Measurements from ENCODE around the gene TPCN1.

GRCh38 chr12:111813433-111813967 lies 28.5 kb upstream of the MAPKAPK5 start:
- RRBS: no CpG with 5 or more reads among the region's 5 CpGs

DNA sequence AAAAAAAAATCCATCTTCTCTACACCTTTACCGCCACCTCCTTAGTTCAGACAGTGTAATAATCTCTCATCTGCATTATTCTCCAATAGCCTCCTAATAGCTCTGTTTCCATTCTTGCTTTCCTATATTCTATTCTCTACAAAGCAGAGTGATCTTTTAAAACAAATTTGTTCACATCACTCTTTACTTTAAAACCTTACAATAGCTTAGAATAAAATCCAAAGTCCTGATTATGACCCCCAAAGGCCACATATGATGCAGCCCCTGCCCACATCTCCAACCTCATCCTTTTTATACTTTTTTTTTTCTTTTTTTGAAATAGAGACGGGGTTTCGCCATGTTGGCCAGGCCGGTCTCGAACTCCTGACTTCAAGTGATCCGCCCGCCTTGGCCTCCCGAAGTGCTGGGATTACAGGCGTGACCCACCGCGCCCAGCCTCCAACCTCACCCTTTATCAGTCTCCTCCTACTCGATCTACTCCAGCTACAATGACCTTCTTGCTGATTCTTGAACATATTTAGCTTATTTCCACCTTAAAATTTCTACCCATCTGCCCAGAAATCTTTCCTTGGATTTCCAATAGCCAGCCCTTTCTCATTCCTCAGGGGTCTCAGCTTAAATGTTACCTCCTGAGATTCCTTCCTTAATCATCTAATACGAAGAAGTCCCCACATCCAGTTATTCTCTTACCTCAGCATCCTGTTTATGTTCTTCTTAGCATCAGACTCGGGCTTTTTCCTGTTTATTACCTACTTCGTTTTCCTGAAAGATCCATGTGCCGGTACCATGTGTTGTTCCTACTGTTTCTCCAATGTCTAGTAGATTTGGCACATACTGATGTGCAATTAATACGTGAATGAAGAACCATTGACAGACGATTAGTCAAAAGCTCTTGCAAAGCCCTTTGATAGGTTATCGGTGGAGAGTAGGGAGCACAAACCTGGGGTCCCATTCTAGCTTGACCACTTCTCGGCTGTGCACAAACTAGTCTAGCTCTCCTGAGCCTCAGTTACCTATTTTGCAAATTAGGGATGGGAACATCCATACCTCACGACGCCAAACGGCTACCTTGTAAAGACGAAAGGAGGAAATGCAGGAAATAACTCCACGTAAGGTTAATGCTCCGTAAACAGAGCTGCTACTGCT lies 1.0 kb upstream of the MAPKAPK5 start:
- RRBS: no CpG with 5 or more reads among the region's 26 CpGs

- RRBS: no CpG with 5 or more reads among the region's 4 CpGs
Measured at GRCh38 chr12:111885651-111886119, 43.7 kb downstream of the MAPKAPK5 start.

GRCh38 chr12:111899264-111900603 lies 57.7 kb downstream of the MAPKAPK5 start:
- RRBS: no CpG with 5 or more reads among the region's 22 CpGs

GRCh38 chr12:112112348-112113252 lies 4.0 kb upstream of the NAA25 start:
- RRBS: no CpG with 5 or more reads among the region's 10 CpGs

GRCh38 chr12:112121753-112122469 lies 3.4 kb upstream of the TRAFD1 start:
- RRBS: no CpG with 5 or more reads among the region's 10 CpGs

- RRBS: 59% methylated on average over 2 of the region's 11 CpGs
Measured at GRCh38 chr12:112408015-112408592, 1.3 kb downstream of the RPL6 start.

DNA sequence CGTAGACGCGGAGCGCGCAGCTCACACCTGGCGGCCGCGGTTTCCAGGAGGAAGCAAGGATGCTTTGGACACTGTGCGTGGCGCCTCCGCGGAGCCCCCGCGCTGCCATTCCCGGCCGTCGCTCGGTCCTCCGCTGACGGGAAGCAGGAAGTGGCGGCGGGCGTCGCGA lies 162 bp upstream of the PTPN11 start:
- RRBS: under 1% methylated on average over 11 of the region's 25 CpGs

GRCh38 chr12:112584295-112584722 lies 165.6 kb downstream of the PTPN11 start:
- RRBS: no CpG with 5 or more reads among the region's 7 CpGs

DNA sequence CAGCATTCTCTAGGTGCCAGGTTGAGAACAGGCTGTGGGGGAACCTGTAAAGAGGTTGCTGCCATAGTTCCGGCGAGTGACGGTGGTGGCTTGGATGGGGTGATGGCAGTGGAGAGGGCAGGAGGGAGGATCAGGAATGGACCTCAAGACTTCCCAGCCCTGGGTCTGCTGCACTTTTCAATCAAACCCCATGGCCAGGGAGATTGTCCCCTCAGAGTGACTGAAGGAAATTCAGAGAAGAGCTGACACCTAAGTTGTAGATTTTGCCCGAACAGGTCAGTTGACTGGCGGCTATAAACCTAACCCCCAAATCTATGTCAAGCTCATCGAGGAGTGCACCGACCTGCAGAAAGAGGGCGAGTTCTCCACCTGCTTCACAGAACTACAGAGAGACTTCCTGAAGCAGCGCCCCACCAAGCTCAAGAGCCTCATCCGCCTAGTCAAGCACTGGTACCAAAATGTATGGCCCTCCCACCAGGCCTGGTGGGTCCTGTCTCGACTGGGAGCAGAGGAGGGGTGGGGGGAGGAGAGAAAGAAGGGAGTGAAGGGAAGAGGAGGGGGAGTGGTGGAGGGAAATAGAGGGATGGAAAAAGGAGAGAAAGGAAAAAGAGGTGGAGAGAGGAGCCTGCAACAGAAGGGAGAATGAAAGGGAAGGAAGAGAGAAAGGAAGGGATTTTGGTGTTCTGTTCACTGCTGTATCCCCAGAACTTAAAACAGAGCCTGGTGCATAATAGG lies 4.2 kb downstream of the OAS1 start:
- RRBS: no CpG with 5 or more reads among the region's 11 CpGs

GRCh38 chr12:113070919-113071581 lies 14.5 kb downstream of the DTX1 start:
- RRBS: no CpG with 5 or more reads among the region's 6 CpGs

DNA sequence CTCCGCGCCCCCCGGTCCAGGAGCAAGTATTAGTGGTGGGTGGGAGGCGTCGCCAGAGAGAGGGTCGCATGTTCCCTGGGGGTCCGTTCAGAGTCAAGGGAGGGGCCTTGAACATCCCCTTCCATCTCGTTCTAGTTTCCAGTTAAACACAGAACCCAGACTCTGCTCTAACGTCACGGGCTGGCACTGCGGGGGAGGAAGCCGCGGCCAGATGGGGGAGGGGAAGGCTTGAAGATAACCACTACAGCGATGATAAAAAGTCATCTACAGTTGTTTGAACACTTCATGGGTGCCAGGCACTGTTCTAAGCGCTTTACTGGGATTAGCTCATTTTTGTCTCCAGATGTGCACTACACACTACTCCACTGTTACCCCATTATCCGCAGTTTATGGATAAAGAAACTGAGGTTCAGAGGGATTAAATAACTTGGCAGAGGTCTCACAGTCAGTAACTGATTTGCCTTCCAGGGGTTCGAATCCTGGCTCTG lies 573 bp upstream of the RASAL1 start:
- RRBS: no CpG with 5 or more reads among the region's 17 CpGs

DNA sequence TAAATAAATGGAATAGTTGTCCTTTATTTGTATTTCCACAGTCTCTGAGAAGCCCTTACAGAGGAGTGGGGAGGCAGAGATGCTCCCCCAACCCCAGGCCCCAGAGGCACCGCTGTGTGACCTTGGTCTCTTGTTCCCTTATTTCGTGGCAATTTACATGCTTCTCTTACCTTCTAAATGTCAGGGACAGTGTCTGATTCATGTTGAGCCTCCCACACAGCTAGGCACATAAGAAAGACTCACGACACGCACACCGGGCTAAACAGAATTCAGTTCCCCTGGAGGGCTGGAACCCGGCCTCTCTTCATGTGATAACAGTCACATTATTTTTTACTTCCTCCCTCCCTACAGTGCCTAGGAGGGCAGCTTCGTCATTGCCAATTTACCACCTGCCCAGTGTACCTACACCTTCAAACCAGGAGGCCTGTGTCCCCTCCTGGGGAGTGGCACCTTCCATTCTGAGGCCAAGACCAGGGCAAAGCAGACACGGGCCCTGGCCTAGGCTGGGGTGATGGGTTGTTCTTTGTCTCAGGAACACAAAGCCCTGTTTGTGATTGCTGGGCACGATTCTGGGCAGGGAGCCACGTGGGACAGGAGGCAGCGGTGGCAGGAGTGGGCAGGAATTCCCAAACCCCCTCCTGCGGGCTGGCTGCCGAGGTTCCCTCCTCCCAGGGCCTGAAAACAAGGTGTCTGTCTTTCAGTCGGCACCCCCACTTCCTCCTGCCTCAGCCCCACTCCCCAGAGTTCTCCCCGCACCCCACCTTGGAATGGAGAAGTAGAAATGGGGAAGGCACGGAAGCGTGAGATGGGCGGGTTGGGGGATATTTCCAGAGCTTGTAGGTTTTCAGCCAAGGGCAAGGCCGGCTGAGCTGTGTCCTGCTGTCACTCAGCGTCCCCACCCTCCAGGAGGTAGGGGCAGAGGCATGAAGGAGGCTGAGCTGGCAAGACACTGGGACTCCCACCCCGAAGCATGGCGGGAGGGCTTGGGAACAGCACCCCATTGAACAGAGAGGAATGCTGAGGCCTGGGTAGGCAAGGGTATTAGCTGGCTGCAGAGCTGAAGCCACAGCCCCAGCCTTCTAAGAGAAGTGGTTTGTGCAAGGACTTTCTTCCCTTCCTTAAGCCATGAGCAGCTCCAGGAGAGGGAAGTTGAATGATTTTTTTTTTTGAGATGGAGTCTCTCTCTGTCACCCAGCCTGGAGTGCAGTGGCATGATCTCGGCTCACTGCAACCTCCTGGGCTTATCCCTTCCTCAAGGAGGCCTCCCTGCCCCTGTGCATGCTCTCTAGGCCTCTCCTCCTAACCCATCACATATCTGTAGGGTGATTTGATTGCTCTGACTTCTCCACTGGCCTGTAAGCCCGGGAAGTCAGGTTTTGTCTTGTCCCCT lies 7.0 kb upstream of the RASAL1 start:
- RRBS: 17% methylated on average over 1 of the region's 24 CpGs

- RRBS: no CpG with 5 or more reads among the region's 4 CpGs
Measured at GRCh38 chr12:113214817-113215308, 6.0 kb downstream of the IQCD start.

- RRBS: 0% methylated on average over 5 of the region's 55 CpGs
Measured at GRCh38 chr12:113221209-113221764, at the start of gene TPCN1. TSS of gene TPCN1 (plus strand) at chr12:113221464.

GRCh38 chr12:113226514-113227673 lies 5.6 kb downstream of the TPCN1 start:
- RRBS: no CpG with 5 or more reads among the region's 18 CpGs

DNA sequence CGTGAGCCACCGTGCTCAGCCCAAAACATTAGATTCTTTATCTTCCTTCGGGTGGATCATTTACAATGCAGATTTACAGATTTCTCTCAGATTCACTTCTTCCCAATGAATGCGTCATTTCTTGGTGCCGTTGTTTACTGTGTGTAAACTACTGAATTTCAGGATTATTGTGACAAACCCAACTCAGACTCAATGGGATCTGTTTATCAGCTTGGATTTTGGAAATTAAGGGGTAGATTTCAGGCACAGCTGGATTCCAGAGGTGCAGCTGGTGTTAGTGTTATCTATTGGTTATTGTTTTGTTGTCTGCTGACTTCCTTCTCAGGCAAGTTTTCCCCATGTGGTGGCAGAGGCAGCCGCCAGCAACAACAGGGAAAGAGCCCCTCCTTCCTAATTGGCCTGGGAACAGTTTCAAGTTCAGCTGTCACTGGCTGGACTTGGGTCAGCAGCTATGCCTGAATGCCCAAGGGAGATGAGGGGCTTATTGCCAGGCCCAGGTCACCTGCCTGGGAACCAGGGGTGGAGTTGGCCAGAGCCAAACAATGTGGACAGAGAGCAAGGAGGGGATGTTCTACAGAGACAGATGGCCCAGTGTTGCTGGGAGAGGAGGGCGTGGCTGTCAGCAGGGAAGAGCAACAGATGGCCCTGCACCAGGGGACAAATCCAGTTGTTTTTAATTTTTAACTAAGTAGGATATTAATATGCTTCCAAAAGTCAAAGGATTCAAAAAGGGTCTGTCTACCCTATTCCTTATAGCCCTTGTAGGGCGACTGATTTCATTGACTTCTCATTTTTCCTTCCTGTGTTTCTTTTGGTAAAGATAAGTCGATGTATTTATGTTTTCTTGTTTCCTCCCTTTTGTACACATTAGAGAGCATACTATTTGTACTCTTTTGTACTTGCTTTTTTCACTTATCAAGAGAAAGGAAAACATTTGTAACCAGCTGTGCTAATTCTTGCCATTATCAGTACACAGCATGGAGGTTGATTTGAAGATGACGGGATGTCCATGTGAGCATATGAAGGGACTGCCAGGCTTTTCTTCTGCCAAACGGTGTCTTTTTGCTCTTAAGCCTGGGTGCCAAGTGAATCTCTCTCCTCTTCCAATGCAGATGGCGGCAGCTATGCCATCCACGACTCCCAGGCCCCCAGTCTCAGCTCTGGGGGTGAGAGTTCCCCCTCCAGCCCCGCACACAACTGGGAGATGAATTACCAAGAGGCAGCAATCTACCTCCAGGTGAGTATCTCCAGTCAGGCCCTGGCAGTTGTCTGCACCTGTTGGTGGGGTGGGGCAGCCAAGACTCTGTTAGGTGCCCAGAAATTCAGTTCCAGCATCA lies 38.5 kb downstream of the TPCN1 start:
- RRBS: no CpG with 5 or more reads among the region's 14 CpGs

GRCh38 chr12:113271707-113272908 lies 50.8 kb downstream of the TPCN1 start:
- RRBS: 22% methylated on average over 3 of the region's 22 CpGs

DNA sequence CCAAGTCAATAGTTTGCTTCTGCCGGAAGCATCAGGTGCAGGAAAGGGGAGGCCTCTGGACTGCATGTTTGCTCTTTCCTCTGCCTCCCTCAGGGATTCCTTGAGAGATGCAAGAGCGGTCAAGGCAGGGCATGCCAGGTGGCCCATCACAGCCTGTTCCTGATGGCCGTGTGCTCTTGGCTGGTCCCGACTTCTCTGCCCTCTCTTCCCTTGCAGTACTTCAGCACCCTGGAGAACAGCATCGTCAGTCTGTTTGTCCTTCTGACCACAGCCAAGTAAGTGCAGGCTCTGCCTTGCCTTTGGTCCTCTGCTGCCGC lies 51.7 kb downstream of the TPCN1 start:
- RRBS: no CpG with 5 or more reads among the region's 6 CpGs

GRCh38 chr12:113285493-113286239 lies 49.2 kb downstream of the SLC8B1 start:
- RRBS: 96% methylated on average over 2 of the region's 11 CpGs

All from mononuclear cell (primary cell).